Cardiac ventricle fibroblast (primary cell): ENCODE measurements around a stretch of chr11.

GRCh38 chr11:134339746-134340131, 8.0 kb downstream of the GLB1L2 start:
- RAMPAGE, long total RNA, result no peak

DNA sequence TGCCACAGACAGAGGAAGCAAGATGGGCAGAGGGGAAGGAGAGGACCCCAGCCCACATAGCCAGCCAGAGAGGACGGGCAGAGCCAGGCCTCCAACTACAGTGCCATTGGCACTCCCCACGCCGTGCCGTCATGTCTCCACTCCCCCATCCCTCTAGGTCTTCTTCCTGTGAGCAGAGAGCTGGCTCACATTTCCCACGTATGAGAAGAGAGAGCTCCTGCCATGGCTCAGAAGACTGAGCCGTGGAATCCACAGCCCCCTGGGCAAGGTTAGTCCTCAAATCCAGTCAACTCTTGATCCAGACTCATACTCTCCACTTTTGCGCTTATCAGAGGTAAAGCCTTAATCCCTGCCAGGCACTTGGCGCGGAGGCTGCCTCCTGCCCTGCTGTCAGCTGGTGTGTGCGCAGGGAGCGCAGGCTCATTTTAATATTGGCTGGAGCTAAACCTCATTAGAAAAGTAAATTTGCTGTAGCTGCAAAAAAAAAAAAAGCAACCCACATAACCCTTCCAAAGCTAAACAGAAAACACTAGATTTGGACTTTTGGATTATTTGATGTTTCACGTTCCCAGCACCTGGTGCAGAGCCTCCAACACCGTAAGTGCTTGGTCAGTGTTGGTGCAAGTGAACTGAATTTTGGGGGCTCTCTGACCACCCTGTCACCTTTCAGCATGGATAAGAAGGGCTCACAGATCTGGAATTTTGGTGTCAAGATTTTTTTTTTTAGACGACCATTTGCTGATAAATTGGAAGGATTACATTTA, 4.6 kb downstream of the B3GAT1 start:
- RAMPAGE, long total RNA, result no peak

DNA sequence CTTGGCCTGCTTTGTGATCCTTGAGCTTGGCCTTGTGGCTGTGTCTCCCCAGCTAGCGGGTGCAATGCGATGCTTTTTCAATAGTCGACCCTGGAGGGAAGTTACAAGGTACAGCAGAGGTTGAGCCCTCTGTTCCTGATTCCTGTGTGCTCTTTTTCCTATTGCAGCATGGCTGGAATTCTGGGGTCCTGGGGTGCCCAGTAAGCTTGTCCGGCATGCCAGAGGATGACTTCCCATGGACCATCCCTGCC, 225.6 kb upstream of the B3GAT1 start:
- RAMPAGE, long total RNA, result no peak

DNA sequence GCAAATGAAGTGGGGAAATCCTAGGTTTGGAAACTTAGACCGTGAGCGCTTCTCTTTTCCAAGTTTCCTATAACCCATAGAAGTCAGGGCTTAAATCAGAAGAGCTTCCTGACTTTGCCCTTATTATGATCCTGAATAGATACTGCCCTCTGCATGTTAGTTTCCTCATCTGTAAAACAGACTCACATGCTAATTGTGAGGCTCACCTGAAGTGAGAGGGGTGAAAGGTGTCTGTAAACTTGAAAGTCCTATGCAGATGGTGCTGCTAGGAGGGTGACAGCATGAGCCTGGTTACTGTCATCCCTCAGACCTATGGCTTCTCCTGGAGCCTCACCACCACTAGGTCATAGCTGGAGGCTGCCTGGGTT, 229.4 kb upstream of the B3GAT1 start:
- RAMPAGE, long total RNA, result no peak

GRCh38 chr11:134797766-134798154, 385.7 kb upstream of the B3GAT1 start:
- RAMPAGE, long total RNA, result no peak